Hematopoietic multipotent progenitor cell (in vitro differentiated cells): Measurements from ENCODE around the genes CCL16, TBC1D3I, TBC1D3K and CISD3.

- CAGE, long polyA plus RNA = no peak
Observed at GRCh38 chr17:35740928-35742113, 9.9 kb downstream of the RASL10B start.

DNA sequence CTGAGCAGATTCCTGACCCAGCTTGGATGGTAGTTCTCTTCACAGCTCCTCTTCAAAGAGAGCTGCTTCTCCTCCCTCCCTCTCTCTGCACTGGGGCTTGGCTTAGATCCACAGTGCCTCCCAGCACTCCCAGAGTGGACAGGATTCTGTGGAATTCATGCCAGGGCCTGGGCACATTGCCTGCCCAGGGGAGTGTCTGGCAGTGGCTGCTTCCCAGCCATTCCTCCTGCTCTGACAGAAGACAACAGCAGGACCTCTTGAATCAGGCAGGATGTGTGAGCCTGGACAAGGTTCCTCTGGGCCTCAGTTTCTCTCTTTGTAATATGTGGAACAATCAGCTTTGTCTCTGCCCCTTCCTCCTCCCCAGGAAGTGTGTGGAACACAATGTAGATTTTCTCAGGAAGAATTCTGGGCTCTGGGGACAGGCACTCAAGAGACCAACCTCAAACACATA lies 4.6 kb upstream of the MMP28 start:
- CAGE, long polyA plus RNA = no peak

DNA sequence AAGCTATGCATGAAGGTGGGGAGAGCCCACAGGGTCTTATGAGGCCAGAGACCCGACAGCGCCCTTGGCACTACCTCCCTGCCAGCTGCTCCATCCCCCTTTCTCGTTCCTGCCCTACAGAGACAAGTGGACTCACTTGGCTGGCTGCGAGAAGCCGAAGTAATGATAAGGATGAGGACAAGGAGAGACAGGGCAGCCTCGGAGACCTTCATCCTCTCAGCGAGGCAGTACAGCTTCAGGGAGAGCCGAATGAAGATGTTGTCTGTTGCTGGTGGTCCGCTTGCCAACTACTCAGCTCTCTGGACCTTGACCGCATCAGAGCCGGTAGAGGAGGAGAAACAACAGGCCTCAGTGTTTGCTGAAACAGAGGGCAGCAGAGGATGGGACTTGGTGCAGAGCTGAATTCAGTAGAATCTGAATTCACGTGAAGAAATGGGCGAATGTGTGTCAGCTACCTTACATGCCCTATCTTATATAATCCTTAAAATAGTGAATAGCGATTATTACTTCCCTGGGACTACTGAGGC lies at the start of gene CCL16:
Gene CCL16 (minus strand): TSS at position 289 of the 527 bp plus-strand sequence.
- CAGE, long polyA plus RNA = no peak

DNA sequence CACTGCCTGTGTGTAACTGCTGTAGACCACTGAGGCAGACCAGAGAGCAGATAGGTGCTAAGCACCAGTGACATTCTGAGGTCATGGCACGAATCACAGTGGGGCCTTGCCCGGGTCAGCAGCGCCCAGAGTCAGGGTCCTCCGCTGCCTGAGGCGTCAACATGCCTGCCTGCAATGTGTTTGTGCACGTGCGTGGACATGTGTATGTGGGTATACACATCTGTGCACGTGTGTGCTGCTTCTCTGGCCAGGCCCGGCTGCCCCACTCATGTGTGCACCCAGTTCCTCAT lies at the start of gene TBC1D3I:
Gene TBC1D3I (minus strand): TSS at position 76 of the 290 bp plus-strand sequence.
- CAGE, long polyA plus RNA = no peak

DNA sequence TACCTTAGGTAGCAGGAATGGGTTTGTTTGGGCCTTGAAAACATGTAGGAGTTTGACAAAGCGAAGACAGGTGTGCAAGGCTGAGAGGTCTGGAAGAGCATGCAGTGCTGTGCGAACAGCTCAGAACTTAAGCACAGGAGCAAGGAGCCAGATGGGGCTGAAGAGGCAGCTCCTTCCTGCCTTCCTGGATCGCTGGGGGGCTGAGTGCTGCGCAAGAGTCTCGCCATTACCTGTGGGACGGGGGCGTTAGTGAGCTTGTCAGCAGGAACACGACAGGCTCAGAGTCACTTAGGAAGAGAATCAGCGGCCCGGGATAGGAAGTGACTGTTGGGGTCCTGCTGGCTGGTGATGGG lies 471 bp upstream of the MRM1 start:
- CAGE, long polyA plus RNA = no peak

DNA sequence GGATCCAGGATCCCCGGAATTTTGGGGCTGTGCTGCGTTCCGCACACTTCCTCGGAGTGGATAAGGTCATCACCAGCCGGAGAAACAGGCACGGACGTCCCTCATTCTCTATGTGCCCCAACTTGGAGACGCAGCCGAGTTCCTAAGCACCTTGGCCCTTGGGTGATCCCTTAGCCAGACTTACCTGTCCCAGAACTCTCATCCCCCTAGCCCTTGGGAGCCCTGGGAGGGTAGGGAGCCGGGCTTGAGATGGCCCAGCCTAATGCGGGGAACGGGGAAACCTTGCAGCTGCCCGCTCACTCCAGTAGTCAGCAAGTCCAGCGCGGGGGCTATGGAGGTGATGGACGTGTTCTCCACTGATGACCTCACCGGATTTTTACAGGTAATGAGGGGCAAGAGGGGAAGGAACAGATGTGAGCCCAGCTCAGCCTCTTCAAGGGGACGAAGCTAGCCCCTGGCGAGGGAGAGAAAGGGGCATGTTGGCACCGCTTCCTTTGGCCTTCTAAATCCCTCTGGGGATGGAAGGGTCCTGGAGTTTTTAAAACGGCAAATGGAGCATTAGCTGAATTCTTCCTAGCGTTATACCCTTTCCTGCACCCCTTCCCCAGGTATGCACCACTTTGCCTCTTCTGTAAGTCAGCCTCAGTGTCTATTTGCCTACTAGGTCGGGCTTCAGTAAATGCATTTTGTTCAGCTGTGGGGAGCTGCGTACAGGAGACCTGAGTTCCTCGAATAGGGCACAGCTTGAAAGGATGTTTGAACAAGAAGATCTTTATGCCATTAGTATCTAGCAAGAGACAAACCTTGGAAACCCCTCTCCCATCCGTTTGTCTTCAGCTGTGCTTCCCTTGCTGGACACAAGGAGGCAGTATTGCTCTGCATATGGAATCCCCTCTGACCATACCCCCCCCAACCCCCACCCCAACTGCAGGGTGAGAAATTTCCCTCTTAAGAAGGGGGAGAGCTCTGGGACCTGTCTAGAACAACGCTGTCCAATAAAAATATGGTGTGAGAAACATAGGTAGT lies 1.2 kb downstream of the MRM1 start:
- CAGE, long polyA plus RNA = no peak

DNA sequence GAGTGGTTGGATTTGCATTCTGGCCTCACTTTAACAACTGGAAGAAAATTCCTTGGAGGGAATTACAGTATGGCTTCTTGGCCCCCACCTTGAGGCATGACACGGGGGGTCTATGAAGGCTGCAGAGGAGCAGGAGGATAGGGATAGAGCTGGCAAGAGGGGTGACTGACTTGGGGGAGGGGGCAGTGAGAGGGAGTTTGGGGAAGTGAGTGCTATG lies 89.1 kb downstream of the MRM1 start:
- CAGE, long polyA plus RNA = no peak

GRCh38 chr17:36927977-36928585 lies 9.2 kb upstream of the LHX1 start:
- CAGE, long polyA plus RNA = no peak

DNA sequence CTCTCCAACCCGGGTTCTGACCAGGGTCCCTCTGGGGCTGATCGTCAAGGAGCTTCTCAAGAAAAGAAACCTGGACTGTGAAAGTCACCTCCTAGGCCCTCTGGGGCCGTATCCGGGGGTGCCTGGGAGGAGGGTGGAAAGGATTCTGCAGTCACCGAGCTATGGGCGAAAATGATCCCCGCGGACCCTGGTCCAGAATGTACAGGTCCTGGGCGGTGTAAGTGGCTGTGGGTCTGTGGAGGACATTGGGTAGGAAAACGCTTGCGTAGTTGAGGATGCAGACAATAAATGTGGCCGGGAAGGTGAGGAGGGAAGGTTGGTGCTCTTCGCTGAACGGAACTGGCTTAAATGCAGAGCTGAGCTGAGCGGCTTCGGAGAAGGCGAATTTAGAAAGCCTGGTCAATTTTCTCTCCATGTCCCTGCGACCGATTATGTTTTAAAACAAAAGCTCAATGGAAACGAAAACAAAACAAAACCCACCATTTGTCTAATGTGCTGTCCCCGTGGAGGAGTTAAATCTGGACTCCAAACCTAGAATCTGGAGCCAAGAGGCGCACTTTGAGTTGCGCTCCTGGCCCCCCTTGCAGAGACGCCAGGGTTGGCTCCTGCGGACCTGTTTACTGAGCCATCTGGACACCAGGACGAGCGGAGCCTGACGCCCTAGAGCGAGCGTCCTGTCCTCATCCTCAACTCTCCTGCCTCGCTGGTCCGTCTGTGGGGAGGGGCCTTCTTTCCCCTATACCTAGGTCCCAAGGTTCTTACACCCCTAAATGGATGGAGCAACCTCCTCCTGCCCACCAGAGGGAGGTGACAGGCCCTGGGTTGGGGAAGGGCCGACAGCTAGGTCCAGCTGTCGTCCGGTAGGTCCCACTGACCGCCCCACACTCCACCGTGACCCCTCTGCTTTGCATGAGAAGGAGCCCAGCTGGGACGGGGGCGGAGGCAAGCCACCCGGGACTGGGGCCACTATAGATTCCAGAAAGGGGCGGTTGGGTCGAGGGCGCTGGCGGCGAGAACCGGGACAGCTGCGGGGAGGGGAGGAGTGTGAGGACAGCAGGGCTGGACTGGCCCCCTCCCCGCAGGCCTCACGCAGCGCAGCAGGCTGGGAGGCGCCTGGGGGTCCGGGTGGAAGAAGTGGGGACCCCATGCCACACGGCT lies 3.3 kb upstream of the LHX1 start:
- CAGE, long polyA plus RNA = no peak

- CAGE, long polyA plus RNA = no peak
Observed at GRCh38 chr17:37500917-37501275, 11.2 kb downstream of the DUSP14 start.

GRCh38 chr17:37609529-37610307 lies 500 bp upstream of the SYNRG start:
- CAGE, long polyA plus RNA = no peak

DNA sequence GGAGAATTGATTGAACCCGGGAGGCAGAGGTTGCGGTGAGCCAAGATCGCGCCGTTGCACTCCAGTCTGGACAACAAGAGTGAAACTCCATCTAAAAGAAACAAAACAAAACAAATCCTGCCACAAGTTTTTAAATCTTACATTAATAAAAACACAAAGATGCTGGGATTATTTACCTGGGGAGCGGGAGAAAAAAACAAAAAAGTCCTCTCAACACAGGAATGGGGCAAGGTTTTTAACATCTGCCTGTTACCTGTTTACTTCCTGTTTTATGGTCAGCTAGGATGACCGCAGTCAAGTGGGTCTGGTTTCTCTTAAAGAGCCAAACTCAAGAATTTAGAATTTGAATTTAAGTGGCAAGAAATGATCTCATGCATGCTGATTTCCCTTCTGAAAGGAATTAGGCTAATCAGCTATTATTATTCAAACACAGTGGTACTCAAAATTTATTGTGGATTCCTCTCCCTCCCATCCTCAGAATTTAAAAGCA lies 39.7 kb upstream of the TBC1D3K start:
- CAGE, long polyA plus RNA = no peak

DNA sequence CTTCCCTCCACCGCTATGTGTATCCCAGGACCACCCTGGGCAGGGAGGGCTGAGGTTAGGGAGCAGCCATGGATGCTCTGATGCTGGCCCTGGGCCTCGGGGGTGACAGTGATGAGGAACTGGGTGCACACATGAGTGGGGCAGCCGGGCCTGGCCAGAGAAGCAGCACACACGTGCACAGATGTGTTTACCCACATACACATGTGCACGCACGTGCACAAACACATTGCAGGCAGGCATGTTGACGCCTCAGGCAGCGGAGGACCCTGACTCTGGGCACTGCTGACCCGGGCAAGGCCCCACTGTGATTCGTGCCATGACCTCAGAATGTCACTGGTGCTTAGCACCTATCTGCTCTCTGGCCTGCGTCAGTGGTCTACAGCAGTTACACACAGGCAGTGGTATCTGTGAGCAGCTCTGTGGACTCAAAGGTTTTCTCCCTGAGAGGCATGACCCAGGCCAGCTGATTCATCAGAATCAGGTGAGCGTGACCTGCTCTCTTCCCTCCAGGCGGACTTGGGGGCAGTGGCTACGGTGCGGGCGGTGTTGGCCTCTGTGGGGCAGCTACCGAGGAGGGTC lies at the start of gene TBC1D3K:
Gene TBC1D3K (plus strand): TSS at position 326 of the 579 bp plus-strand sequence.
- CAGE, long polyA plus RNA = no peak

GRCh38 chr17:38465645-38465802 lies 37.3 kb downstream of the ARHGAP23 start:
- CAGE, long polyA plus RNA = no peak

GRCh38 chr17:38509688-38510011 lies 81.4 kb downstream of the ARHGAP23 start:
- CAGE, long polyA plus RNA = no peak

- CAGE, long polyA plus RNA = no peak
Observed at GRCh38 chr17:38511164-38512123, 83.2 kb downstream of the ARHGAP23 start.

DNA sequence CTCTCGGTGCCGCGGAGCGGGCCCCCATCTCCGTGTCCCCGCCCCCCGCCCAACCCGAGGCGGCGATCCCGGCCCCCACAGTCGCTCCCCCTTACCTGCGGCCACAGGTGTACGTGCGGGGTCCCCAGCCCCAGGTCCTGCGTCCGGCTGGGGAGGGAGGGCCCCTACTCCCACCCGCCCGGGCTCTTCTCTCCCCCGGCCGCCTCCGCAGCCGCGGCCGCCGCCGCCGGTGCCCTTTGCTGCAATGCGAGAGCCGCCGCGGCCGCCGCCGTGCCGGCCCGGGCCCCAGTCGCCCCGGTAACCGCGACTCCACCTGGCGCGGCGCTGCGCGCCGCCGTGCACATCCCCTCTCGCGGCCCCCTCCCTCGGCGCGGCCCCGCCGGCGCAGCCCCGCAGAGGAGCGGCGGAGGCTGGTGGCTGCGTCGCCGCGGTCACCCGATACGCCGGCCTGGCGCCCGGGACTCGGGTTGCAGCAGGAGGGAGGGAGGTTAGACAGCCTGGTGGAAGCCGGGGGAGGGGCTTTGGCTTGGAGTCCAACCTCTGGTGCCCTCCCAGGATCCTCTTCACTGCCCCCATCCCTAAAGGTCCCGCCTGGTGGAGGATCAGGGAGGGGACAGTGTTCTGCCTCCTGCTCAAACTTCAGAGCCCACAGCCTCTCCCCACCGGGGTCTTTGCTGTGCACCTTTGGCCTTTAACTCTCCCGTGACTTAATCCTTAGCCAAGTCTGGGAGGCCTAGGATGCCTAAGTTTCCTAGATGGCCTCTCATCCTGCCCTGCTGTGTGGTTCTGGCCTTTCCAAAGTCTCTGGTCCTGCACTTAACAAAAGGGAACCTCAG lies 33.0 kb downstream of the SRCIN1 start:
- CAGE, long polyA plus RNA = no peak

DNA sequence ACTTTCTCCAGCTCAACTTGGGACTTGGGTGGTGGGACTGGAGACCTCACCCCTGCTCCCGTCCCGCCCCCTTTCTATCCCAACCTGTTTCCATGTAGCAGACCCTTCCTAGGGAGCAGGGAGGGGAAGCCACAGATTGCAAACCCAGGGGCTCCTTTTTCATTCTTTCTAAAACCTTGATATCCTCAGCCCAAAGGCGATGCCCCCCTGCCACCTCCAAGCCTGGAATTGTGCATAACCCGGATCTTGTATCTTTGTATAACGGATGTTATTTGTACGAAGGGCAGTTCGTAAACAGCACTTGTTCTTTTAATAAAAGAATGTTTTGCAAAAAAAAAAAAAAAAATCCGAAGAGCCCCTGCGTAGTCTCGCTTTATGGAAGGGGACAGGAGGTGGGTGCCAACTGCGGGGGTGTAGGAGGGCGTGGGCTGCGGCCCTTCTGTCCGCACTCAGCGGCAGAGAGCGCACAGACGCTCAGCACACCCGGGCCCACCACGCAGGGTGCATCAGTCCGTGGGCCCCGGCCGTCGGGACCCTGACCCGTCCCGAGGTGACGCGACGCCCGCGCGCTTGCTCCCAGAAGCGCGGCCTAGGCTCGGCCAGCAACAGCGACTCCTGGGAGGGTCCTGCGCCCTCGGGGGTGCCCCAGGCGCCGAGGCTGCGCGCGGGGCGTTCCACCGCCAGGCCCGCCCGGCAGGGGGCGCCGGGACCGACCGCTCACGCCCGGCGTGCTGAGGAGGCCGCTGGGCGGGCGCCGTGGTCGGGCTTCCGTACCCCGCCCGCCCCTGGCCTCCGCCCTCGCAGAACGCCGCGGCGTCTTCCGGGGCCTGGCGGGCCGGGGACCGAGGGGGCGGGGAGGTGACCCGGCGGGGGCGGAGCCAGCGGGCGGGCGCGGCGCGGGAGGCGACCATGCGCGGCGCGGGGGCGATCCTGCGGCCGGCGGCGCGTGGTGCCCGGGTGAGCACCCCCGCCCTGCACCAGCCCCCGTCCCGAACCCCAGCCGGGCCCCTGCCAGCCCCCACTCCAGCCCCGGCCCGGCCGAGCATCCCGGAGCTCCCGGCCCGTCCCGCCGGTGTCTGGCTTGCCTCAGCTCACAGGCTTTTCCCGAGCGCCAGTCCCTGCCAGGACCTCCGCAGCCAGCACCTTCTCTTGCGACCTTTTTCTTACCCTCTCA lies at the start of gene CISD3:
Gene CISD3 (plus strand): TSS at position 892 of the 1,174 bp plus-strand sequence.
- CAGE, long polyA plus RNA = no peak

- CAGE, long polyA plus RNA = no peak
Observed at GRCh38 chr17:38839964-38840518, 1.2 kb downstream of the C17orf98 start.

DNA sequence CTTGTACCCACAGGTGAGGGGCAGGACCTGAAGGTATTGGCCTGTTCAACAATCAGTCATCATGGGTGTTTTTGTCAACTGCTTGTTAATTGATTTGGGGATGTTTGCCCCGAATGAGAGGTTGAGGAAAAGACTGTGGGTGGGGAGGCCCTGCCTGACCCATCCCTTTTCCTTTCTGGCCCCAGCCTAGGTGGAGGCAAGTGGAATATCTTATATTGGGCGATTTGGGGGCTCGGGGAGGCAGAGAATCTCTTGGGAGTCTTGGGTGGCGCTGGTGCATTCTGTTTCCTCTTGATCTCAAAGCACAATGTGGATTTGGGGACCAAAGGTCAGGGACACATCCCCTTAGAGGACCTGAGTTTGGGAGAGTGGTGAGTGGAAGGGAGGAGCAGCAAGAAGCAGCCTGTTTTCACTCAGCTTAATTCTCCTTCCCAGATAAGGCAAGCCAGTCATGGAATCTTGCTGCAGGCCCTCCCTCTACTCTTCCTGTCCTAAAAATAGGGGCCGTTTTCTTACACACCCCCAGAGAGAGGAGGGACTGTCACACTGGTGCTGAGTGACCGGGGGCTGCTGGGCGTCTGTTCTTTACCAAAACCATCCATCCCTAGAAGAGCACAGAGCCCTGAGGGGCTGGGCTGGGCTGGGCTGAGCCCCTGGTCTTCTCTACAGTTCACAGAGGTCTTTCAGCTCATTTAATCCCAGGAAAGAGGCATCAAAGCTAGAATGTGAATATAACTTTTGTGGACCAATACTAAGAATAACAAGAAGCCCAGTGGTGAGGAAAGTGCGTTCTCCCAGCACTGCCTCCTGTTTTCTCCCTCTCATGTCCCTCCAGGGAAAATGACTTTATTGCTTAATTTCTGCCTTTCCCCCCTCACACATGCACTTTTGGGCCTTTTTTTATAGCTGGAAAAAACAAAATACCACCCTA lies 46.4 kb downstream of the FBXO47 start:
- CAGE, long polyA plus RNA = no peak